Metastatic Pancreatic Carcinoma in the Ovary (tissue), 1 donor: ENCODE measurements around a stretch of chr4.

DNA sequence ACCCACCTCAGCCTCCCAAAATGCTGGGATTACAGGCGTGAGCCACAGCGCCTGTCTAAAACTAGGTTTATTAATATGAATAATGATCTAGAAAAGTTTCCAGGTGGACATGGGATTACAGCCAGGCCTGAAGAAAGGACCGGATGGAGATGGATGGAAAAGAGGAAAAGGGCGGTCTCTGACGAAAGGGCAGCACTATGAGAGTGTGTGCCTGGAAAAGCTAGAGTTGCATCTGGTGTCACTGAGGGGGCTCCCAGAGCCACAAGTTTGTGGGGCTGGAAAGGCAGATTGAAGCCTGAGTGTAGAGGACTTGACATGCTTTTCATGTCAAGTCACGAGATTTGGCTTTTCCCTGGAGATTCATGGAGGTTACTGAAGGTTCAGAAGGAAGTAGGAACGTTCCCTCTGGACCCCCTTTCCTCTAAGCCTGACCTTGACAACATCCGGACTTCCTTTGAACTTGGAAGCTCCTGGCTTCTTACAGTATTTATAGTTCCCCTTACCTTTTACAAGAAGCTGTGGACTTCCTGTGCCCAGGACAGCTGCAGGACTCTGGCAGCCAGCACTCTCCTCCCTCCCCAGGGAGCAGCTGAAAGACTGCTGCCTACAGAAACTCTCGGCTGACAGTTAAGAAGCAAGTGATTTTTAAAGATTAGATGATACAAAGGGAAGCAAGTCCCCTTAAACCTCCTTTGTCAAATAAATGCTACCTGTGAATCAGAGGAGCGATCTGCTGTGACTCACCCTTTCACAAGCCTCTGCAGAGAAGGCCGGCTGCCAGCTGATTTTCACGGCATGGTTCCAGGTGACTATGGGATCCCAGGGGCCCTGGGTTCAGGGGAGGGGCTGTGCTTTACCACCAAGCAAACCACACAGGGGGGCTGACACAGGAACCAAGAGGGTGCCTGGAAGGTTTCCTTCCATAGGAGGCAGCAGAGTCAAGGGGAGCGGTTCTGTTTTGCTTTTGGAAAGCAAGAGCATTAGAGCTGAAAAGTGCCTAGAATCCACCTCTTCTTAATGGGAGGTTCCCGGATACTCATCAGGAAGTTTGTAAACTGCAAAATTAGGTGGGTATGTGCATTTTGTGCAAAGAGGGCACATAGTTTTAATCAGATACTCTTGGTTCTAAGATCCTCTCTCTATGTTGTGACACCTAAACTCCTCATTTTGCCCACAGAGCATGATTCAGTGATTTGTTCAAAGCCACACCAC, 72.9 kb upstream of the STIM2 start:
- PRO-cap, result no peak

DNA sequence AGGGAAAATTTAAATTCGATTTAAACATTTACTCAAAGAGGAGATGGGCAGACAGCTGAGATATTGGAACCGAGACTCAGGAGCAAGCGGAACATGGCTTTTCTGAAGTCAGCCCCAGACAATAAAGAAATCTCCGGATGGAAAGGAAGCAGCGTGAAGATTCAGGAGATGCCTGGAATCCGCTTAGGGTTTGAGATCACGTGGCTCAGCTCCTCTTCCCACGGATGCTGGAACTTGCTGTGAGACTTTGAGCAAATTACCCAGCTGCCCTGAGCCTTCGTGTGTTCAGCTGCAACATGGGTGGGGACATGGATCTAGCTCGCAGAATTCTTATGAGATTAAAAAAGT, 55.8 kb upstream of the STIM2 start:
- PRO-cap, result no peak

DNA sequence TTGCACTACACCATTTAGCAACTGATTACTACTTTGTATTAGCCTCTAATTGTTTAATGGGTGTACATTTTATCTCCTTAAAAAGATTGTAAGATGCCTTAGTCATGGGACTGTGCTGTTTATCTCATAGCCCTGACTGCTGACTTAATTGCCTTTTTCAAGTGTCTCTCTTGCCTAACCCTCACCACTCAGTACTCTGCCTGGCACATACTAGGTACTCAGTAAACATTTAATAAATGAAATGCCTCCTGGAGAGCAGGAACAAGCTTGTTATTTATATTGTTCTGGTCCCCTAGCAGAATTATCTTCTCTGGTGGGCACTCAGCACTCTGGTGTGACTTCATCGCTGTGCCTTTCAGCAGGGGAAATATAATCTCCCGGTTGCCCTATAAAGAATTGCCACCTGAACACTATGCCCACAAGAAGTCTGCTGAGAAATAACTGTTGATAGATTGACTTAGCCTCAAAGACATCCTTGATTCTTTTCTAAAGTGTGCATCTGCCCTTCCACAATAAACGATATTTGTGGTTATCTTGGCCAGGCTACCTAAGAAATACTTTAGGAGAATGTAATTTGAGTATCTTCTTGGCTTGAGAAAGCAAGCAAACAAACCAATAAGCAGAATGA, 1.5 kb upstream of the STIM2 start:
- PRO-cap, result no peak

DNA sequence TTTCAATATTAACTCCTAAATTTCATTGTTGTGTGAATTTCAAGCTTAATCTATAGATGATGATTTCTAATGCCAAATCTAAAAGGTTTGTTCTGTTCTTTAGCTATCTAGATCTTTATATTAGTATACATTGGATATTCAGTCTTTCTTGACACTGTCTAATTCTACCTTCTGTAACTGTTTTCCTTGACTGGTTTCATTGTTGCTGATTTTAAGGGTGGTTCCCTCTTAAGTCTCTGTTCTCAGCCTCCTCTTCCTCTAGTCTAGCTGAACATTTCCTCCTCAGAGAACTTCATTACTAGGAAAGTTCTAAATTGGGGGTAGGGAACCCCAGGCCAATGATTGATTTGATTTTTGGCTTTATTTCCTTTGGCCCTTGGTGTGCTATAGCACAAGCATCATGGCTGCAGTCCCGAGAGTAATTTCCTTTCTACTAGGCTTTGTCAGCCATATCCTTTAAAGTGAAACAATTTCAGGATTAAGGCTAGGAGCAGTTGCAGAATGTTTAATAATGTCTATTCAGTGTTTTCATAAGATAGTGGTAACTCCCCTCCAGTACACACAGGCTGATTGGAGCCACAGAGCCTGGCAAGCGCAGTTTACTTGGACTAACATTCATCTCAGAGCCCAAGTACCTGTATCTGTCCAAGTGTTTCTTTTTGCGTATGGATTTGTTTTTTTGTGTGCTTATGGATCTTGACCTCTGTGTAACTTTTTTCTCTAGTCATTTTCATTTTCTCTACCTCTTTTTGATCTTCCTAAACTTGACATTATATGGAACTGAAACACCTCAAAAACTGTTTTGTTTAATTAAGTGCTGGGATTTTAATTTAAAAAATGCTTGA, 7.2 kb downstream of the STIM2 start:
- PRO-cap, result no peak

DNA sequence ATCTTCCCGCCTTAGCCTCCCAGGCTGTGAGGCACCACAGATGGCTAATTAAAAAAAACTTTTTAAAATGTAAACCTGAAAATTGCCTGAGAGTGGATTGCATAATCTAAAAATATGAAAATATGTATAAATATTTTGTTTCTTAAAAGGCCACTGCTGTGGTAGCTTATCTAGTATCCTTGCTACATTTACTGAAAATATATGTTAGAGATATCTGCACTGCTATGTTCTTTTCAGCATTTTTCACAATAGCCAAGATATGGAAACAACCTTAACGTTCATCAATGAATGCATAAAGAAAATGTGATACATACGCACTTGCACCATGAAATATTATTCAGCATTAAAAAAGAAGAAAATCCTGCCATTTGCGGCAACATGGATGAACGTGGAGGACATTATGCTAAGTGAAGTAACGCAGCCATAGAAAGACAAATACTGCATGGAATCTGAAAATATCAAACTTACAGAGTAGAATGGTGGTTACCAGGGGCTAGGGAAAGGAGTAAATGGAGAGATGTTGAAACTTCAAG, 9.1 kb downstream of the STIM2 start:
- PRO-cap, result no peak

DNA sequence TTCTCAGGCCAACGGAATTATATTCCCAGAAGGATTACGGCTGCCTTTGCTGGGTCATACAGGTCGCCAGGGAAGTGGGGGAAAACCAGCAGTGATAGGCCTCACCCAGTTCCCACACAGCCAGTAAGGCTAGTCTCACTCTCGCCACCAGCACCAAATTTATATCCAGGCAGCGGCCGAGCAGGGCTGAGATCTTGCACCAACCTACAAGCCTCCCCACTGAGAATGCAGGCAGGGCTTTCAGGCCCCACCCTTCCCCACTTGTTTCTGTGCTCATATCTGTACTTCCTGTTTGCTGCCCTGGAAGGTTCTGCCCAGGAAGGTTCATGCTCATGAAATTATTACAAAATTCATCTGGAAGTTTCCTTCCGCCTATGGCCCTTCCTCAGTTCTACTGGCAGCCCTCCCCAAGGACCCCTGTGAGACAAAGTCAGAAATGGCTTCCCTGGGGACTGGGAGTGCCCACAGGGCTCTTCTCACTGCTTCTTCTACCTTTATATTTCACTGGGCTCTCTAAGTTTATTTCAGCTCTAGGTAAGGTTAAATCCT, 179.8 kb downstream of the STIM2 start:
- PRO-cap, result no peak

DNA sequence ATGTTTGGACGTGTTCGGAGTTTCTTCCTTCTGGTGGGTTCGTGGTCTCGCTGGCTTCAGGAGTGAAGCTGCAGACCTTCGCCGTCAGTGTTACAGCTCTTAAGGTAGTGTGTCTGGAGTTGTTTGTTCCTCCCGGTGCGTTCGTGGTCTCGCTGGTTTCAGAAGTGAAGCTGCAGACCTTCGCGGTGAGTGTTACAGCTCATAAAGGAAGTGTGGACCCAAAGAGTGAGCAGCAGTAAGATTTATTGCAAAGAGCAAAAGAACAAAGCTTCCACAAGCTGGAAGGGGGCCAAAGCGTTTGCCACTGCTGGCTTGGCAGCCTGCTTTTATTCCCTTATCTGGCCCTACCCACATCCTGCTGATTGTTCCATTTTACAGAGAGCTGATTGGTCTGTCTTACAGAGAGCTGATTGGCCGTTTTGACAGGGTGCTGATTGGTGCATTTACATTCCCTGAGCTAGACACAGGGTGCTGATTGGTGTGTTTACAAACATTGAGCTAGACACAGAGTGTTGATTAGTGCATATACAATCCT, 1255.9 kb downstream of the STIM2 start:
- PRO-cap, result no peak

DNA sequence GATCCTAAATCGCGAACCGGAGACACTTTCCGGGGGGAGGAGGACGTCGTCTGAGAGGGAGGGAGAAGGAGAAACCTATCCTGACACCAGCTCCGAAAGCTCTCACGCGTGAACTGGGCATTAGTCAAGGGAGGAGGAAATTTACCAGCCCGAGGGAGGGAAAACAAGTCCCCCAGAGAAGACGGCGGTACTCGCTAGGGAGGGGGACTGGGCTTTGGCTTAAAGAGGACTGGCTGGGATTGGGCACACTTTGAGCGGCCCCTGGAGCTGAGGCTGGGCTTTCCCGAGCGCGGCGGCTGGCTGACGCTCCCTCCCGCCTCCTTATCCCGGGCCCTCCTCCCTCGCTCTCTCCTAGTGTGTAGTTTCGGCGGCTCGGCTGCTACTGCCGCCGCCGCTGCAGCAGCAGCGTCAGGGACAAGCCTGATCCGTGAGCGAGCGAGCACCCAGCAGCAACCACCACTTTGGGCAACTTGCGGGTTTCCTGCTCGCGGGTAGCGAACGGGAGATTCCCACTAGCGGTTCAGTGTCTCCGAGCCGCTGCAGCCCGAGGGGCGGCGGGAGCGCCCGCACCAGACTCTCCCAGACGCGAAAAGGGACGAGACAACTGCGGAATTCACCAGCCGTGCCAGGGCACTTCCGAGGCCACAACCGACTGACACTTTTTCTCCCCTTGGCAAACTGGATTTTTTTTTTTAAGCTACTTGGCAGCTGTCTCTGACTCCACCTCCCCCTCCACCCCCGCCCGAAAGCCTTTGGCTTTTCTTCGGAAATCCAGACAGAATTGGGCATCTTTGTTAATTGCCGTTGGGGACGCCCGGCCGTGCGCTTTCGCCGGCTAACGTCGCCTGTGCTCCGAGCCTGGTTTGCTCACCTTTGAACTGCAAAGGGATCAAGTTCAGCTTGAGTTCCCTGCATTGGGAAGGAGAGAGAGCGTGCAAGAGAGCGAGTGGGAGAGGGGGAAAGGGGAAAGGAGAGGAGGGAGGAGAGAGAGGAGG, 573 bp upstream of the PCDH7 start:
- PRO-cap, result bidirectional peak, plus-strand start at position 354 of the sequence, minus-strand start at position 115 of the sequence; bidirectional peak, plus-strand start at position 930 of the sequence, minus-strand start at position 654 of the sequence

- PRO-cap, result no peak
Observed at GRCh38 chr4:30721057-30721352, 836 bp downstream of the PCDH7 start.

GRCh38 chr4:36243813-36244236, 489 bp downstream of the ARAP2 start:
- PRO-cap, result bidirectional peak, plus-strand start at chr4:36244202, minus-strand start at chr4:36243967

- PRO-cap, result no peak
Observed at GRCh38 chr4:36278722-36279316, 2.6 kb upstream of the DTHD1 start.

DNA sequence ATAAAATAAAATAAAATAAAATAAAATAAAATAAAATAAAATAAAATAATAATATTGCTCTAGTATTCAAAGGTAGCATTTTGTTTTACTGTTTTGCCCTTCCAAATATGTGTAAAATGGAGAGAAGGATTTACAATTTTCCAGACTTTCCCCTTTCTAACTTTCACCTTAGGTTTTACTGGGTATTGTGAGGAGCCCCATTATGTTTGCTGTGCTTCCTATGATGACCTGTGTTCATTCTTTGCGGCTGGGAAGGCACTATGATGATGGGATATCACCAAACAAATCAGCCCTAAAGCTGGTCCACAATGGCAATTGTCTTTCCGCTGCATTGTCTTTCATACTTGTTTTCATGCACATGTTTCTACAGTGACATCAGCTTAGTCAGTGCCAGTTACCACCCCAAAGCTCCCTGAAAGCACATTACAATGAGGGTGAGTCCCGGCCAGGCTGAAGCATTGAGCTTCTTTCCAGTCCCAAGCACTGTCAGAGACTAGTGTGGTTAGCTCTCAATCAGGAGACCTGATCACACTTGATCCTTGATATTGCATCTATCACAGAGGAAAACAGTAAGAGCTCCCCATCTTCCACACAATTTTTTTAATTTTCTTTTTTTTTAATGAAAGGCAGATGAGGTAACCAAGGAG, 50.9 kb downstream of the DTHD1 start:
- PRO-cap, result no peak

DNA sequence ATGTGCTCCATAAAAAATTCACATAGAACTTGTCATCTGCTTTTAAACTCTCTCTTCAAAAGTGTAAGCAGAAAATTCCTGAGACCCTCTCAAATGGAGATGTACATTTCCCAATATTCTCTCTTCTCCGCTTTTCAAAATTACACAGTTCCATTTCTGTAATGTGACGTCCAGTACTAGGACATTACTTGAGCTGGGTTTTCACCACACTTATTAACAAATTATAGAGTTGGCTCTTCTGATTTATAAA, 373.2 kb upstream of the NWD2 start:
- PRO-cap, result no peak

- PRO-cap, result no peak
Observed at GRCh38 chr4:37933870-37934701, 26.1 kb upstream of the PTTG2 start.

DNA sequence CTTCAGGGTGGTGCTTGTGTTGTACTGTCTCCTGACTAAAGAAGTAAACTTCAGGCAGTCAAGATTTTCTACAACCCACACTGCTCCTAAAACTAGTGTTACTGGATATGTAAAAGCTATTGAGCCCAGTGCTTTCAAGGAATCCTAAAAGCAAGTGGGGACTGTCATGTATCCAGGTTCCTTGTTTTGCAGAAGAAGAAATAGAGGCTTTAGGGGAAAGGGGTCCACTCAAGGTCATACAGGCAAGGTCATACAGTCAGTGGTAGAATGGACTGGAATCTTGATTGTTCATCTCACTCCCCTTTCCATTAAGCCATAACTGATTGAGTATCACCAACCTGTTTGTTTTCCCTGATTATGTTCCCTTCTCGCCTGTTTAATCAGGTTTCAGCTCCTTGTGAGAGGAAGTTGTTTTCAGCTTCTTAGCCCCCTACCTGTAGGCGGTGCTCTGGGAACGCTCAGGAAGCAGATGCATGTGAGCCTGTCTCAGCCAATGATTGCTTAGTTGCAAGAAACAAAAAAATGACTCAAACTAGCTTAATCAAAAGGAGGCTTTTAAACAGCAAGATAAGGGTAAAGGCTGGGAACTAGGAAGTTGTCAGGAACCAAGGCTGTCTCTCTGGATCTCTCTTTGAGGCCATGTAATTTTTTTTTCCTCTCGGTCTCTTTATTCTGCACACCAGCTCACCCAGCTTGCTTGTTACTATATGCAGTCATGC, 108.9 kb downstream of the PTTG2 start:
- PRO-cap, result no peak

DNA sequence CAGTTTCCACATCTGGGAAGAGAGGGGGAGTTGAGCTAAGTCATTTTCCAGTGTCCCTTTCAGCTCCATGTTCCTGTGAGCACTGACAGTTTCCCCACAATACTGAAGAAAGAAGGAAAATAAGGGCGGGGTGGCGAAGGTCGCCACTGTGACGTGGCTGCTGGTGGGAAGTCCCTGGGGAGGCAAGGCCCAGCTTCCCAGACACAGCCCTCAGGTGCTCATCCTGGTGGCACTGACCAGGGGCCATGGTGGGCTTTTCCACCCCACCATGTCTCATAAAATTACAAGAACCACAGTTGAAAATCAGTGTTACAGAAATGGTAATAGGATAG, 121.9 kb downstream of the PTTG2 start:
- PRO-cap, result no peak

GRCh38 chr4:38140488-38141294, 180.5 kb downstream of the PTTG2 start:
- PRO-cap, result no peak

DNA sequence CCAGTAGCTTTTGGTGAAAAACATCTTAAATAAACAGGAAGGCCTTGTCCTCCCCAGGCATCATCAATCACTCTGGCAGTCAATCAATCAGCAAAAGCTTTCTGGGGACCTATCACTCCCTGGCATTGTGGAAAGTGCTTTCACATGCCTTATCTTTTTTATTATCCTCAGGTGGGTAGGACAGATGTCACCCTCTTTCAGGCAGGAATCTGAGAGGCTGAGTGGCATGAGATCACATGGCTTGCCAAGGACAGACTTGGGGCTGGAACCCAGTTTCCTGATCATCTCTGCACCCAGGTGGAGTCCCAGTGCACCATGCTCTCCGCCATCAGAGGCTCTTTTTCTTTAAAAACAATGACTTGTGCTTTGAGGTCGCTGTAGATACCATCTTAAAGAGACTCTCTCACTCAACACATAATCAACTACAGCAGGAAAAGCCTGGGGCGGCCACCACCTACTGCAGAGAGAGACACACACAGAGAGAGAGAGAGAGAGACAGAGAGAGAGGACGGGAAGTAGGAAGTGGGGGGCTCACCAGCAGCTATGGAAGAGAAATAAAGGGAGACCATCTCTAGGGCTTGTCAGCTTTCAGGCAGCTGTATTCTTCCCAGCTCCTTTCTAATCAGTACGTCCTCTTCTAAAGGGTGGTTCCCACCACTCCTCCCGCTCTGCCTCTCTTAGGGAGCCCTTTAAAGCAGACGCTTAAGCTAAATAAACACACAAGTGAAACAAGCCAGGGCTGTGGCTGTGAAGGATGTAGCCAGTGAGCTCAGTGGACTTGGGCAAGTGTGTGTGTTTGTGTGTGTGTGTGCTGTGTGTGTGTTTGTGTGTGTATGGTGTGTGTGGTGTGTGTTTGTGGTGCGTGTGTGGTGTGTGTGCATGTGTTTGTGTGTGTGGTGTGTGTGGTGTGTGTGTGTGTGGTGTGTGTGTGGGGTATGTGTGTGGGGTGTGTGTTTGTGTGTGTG, 282.9 kb downstream of the PTTG2 start:
- PRO-cap, result no peak

- PRO-cap, result no peak
Observed at GRCh38 chr4:38263772-38264481, 303.7 kb downstream of the PTTG2 start.

DNA sequence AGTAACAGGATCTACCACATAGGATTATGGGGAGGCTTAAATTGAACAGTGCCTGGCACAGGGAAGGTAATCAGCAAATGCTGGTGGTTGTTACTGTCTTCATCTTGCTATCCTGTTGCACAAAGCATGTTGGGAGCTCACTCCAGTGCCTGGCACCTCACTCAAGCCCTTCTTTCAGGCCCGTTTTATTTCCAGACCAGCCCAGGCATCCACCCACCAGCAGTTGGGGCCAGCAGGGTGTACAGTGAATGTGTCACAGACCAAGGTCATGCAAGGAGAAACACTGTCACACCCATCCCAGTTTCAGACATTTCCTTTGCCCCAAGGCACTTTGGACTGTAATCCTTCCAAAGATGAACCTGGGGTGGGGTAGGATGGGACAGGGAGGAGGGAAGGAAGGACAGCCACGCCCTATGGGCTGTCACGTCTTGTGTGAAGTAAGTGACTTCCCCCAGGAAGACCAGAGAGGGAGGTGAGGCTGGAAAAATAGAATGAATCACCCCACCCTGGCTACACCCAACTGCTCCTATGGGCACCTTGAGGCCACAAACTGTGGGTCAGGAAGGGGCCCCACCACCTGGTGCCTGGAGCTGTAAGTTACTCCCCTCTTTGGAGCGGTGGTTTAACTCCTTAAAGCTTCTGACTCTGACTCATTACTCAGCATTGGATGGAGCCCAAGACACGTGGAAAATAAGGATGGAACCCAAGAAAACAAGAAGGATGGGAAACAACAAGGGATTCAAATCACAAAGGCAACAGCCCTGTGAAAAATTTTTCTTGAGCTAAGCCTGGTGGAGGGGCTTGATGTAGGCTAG, 350.0 kb upstream of the KLF3 start:
- PRO-cap, result no peak